H1 (cell line): ENCODE measurements around a stretch of chr10.

GRCh38 chr10:43266195-43266787 is 574 bp downstream of the RASGEF1A start:
- RRBS: 3% methylated on average over 28 of the region's 65 CpGs
CAGE:
- cytosol, long polyA plus RNA: no peak
- long polyA plus RNA: no peak
- nucleus, long polyA plus RNA: no peak

DNA sequence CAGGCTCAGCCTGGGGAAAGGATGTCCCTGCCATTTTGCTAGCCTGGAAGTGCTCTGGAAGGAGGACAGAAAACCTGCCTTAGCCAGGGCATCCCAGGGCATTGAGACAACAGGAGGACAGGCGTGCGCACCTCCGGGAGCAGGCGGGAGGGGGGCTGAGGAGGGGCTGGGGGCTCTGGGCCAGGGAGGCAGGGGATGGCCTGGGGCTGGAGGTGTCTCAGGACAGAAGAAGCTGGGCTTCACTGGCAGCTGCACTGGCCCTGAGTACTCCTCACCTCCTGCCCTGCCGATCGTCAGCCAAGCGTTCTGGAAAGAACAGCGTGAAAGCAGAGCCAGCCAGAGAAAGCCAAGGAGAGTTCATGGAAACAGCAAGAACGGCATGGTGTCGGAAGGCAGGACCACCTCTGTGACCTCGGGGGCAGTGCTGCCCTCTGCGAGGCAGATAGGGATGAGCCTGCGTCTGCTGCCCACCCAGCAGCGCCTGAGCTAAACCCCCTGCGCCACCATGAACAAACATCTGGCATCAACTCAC is 48.2 kb upstream of the RASGEF1A start:
- RRBS: no CpG with 5 or more reads among the region's 15 CpGs
CAGE:
- cytosol, long polyA plus RNA: no peak
- long polyA plus RNA: no peak
- nucleus, long polyA plus RNA: no peak

GRCh38 chr10:43322724-43323340 is 48.6 kb upstream of the FXYD4 start:
- RRBS: 2% methylated on average over 8 of the region's 30 CpGs
CAGE:
- cytosol, long polyA plus RNA: no peak
- long polyA plus RNA: no peak
- nucleus, long polyA plus RNA: no peak

- RRBS: no CpG with 5 or more reads among the region's 8 CpGs
CAGE:
- cytosol, long polyA plus RNA: no peak
- long polyA plus RNA: no peak
- nucleus, long polyA plus RNA: no peak
Measured at GRCh38 chr10:43340638-43341115, 30.8 kb upstream of the FXYD4 start.

DNA sequence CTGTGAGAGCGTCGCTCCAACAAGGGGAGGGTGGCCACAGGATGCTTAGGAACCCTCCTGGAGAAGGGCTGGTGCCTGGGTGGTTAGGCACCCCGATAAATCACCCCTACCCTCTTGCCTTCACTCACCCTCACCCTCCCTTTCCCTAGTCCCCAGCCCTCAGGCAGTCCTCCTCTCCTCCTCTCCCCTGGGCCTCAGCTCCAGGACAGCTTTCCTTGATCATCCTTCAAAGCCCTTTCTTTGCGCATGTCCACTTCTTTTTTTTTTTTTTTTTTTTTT is 3.3 kb downstream of the FXYD4 start:
- RRBS: no CpG with 5 or more reads among the region's 4 CpGs
CAGE:
- cytosol, long polyA plus RNA: no peak
- long polyA plus RNA: no peak
- nucleus, long polyA plus RNA: no peak

DNA sequence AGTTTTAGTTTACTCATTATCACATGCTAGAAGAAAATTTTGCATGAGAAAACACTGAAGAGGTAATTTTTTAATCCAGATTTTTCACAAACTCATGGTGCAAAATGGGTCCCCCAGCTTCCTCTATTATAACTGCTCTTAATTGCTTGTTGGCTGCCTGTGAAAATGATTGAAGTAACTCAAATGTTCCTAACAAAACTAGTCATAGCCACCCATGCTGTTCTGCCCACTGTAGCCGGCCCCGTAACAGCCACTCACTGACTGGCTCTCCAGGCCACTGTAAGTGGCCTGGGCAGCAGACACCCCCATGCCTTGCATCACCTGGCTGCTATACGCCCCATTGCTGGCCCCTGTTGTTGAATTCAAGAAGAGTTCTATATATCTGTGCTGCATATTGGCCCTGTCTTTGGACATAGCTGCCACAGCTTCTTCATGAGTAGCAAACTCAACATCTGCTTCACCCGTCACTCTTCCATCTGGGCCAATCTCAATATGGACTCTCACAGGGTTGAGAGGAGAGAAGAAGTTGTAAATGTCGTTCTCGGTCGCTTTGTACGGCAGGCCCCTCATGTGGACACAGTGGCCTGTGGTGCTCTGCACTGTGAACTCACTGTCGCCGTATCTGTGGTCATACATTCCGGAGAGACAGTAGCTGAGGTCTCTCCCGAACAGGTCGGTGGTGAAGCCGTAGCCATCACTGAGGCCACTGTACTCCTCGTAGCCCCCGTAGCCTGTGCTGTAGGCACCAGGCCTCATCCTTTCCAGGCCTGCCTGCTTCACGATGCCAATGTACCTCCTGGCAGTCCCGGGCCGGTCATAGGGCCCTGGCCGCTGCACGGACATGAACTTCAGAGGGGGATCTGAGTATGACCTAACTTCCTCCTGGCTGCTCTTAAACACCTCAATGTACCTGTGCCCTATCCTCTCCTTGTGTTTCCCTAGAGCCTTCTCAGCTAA is 15.3 kb downstream of the FXYD4 start:
- RRBS: no CpG with 5 or more reads among the region's 21 CpGs
CAGE:
- cytosol, long polyA plus RNA: start-site peak on the plus strand centred at position 515 of the sequence, 23 bp wide, 9 reads
- long polyA plus RNA: no peak
- nucleus, long polyA plus RNA: start-site peak on the plus strand centred at position 511 of the sequence, 15 bp wide, 5 reads

DNA sequence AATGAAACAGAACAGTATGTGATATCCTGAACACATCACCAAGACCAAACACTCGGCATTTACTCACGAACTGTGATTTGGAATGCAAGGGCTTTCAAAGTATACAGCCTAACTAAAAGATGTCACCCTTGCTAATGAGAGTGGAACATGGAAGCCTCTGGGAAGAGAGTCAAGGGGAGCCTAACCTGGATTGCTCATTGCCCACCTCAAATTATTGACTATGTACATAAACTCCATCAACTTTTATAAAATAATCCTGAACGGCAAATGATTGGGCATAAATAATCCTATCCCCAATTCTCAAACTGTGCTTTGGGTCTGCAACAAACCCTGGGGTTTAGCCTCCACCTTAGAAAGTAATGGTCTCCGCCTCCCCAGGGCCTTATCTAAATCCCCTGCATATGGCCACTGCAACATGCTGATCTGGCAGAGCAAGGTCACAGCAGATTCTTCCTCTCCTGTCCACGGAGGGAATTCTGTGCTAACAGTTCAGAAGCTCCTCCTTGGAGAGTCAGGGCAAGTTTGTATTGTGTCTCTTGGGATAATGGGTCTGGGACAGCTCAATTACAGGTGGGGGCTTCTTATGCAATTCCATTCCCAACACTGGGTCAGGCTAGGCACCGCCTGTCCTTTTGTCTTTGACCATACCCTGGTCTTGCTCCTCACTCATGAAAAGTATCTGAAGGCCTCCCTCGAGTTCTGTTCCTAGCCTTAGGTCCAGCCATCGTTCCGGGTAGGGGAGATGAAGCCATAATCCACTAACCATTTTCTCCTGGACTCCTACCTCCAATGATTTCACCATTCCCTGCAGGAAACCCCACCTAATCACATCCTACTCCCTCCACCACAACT is 18.5 kb downstream of the FXYD4 start:
- RRBS: no CpG with 5 or more reads among the region's 9 CpGs
CAGE:
- cytosol, long polyA plus RNA: no peak
- long polyA plus RNA: no peak
- nucleus, long polyA plus RNA: no peak

DNA sequence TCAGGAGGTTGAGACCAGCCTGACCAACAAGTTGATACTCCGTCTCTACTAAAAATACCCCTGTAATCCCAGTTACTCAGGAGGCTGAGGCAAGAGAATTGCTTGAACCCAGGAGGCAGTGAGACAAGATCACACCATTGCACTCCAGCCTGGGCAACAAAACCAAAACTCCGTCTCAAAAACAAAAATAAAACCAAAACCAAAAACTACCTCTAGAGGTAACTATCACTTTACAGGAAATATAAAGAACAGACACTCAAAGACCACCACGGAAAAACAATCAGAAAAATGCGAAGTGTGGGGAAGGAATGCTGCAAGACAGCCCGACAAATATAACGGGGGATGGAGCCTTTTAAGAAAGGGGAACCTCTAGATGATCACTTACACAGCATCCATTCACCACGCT is 4.3 kb downstream of the HNRNPF start:
- RRBS: no CpG with 5 or more reads among the region's 7 CpGs
CAGE:
- cytosol, long polyA plus RNA: no peak
- long polyA plus RNA: no peak
- nucleus, long polyA plus RNA: no peak

DNA sequence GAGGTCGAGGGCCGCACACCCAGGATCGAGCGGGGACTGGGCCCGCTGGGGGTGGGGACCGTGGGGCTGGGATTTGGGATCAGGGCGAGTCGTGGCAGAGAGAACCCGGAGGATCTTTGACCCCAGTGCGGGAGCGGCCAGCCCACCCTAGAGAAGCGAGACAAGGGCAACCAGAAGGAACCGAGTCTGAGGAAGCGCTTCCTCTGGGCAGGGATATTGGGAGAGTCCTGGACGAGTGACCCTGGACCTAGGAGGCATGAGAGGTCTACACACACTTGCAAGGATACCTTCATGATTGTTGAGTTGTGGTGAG is 341 bp downstream of the ZNF487 start:
- RRBS: 0% methylated on average over 3 of the region's 15 CpGs
CAGE:
- cytosol, long polyA plus RNA: no peak
- long polyA plus RNA: no peak
- nucleus, long polyA plus RNA: no peak

GRCh38 chr10:43456256-43456526 is 19.3 kb downstream of the ZNF487 start:
- RRBS: no CpG with 5 or more reads among the region's 6 CpGs
CAGE:
- cytosol, long polyA plus RNA: no peak
- long polyA plus RNA: no peak
- nucleus, long polyA plus RNA: no peak

GRCh38 chr10:43640210-43640652 is 8.4 kb downstream of the ZNF32 start:
- RRBS: no CpG with 5 or more reads among the region's 4 CpGs
CAGE:
- cytosol, long polyA plus RNA: no peak
- long polyA plus RNA: no peak
- nucleus, long polyA plus RNA: no peak

DNA sequence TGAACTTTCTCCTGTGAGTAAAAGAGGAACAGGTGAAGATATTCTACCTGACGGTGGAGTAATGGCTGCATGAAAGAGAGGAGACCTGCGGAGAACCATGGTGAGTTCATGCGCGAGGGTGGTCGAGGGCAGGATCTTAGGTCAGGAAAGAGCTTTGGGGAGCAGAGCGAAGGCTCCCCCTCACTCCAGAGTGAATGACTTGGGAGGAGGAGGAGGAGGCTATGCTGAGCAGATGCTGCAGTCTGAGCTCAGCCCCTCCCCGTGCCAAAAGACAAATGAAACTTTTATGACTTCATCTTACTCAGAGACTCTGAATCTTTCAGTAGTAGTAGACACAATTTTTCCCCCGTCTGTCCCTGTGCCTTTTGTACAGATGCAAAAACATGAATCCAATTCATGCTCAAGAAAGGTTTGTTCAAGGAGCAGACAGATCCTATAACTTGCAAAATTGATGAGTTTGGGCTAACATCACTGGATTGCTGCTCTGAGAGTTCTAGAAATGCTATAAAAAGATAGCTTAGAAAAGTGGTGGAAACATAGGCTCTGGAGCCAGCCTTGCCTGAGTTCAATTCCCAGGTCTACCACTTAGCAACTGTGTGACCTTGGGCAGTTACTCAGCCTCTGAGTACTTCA is 173.9 kb upstream of the ZNF32 start:
- RRBS: no CpG with 5 or more reads among the region's 8 CpGs
CAGE:
- cytosol, long polyA plus RNA: no peak
- long polyA plus RNA: no peak
- nucleus, long polyA plus RNA: no peak

- RRBS: no CpG with 5 or more reads among the region's 10 CpGs
CAGE:
- cytosol, long polyA plus RNA: no peak
- long polyA plus RNA: no peak
- nucleus, long polyA plus RNA: no peak
Measured at GRCh38 chr10:43964922-43965518, 316.3 kb upstream of the ZNF32 start.

DNA sequence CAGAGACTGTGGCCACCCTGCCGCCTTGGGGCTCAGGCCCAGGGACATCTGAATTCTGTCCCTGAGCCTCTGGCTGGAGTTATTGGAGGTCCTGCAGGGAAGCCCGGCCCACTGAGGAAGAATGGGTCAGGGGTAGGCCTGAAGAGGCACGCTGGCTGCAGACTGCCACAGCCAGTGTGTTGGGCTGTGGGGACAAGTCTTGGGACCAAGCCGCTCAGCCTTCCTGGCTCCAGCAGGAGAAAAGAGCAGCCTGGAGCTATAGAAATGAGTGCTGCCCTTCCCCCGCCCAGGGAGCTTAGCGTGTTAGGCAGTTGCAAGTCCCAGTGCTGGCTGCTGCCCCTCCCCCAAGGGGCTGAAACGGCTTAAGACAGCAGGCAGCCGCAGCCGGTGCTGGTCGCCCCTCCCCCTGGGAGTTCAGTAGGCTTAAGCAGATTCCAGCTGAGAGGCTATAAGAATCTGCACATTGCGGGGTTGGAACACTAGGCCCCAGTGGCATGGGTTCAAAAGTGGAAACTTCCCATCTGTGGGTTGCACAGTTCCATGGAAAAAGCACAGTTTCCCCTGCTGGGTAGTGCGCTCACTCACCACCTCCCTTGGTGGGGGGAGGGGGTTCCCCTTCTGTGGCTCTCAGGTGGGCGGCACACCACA is 151.3 kb downstream of the CXCL12 start:
- RRBS: no CpG with 5 or more reads among the region's 13 CpGs
CAGE:
- cytosol, long polyA plus RNA: no peak
- long polyA plus RNA: no peak
- nucleus, long polyA plus RNA: no peak

- RRBS: no CpG with 5 or more reads among the region's 36 CpGs
CAGE:
- cytosol, long polyA plus RNA: start-site peak on the plus strand at chr10:44292696-44292755, 8 reads
- long polyA plus RNA: no peak
- nucleus, long polyA plus RNA: start-site peak on the plus strand at chr10:44292723-44292746, 7 reads
Measured at GRCh38 chr10:44292176-44293010, 92.5 kb downstream of the CXCL12 start.

- RRBS: no CpG with 5 or more reads among the region's 9 CpGs
CAGE:
- cytosol, long polyA plus RNA: no peak
- long polyA plus RNA: no peak
- nucleus, long polyA plus RNA: no peak
Measured at GRCh38 chr10:44576600-44577350, 191.9 kb upstream of the CXCL12 start.

DNA sequence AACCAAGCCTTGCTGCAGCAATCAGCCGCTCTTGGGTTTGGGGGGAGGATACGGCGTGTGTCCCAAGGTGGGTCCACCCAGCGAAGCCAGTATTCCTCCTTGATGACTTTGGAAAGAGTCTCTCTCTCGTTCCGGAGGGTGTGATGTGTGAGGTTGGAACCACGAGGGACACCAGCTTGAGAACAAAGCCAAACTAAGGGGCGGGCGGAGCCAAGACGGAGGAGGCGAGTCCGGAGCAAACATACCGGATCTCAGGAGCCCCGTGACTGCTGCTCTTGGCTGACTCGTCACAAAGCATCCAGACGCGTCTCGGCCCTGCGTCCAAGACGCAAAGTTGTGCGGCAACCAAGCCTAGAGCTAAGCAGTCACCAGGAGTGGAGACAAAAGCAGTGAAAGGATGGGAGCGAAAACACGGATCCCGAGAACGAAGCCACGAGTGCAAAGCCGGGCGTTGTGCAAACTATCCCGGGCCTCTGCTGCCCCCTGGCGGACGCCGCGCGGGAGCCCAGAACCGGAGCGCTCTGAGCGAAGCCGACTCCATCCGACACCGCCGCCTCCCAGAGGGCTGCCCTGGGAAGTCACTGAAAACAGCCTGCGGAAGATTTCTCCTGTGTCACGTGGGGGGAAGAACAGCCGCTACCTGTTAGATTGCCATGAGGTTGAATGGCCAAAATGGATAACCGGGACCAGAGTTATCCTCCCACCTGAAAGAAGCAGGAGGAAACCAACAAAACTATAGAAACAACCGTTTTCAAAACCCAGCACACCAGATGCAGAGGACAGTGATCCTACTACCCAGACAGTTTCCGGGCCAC is 46.4 kb upstream of the TMEM72 start:
- RRBS: 2% methylated on average over 9 of the region's 47 CpGs
CAGE:
- cytosol, long polyA plus RNA: no peak
- long polyA plus RNA: no peak
- nucleus, long polyA plus RNA: no peak

DNA sequence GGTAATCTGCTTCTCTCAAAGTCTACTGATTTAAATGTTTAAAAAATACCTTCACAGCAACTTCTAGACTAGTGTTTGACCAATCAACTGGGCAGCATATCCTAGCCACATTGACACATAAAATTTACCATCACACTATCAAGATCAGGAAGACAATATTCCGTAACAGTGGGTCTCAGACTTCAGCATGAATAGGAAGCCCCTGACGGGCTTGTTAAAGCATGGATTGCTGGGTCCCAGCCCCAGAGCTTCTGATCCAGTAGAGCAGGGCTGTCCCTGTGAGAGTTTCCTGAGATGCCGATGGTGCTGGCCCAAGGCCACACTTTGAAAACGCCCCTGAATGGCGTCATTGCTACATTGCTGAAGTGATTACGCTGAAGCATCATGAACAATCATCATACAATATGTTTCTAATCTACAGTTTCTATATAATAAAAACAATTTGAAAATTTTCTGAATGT is 38.1 kb upstream of the TMEM72 start:
- RRBS: no CpG with 5 or more reads among the region's 6 CpGs
CAGE:
- cytosol, long polyA plus RNA: no peak
- long polyA plus RNA: no peak
- nucleus, long polyA plus RNA: no peak

DNA sequence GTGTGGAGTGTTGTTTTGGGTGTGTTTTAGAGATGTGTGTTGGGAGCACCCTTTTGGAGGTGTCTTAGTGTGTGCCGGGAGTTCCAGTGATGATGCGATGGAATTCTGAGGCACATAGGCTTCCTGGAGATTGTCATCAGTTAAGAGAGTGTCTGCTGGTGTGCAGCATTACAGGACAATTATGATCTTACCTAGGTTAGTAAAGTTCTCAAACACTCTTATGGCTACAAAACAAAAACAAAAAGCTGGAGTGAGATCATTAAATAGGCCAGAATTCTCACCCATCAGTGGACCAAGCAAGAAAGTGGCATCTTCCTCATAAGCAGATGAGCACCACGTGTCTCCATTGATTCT is 22.6 kb upstream of the RASSF4 start:
- RRBS: no CpG with 5 or more reads among the region's 3 CpGs
CAGE:
- cytosol, long polyA plus RNA: no peak
- long polyA plus RNA: no peak
- nucleus, long polyA plus RNA: no peak

DNA sequence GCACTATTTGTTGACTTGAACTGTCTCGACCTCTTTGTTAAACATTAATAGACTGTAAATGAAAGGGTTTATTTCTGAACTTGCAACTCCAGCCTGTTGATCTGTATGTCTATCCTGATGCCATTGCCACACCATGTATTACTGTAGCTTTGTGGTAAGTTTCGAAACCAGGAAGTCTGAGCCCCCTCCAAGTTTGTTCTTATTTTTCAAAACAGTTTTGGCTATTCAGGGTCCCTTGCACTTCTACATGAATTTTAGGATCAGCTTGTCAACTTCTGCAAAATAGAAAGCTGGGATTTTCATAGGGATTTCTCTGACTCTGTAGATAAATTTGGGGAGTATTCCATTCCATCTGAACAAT is 19.5 kb upstream of the RASSF4 start:
- RRBS: no CpG with 5 or more reads among the region's 2 CpGs
CAGE:
- cytosol, long polyA plus RNA: no peak
- long polyA plus RNA: no peak
- nucleus, long polyA plus RNA: no peak